K562 (cell line): ENCODE results near the gene SPESP1.

GRCh38 chr15:68279740-68280807 lies 2.5 kb downstream of the FEM1B start:
- RAMPAGE, long total RNA, result no peak
- RRBS, result no CpG with 5 or more reads among the region's 11 CpGs
PRO-cap:
- standard, result no peak
- CoPRO, capped RNA only, 2 experiments, result no peak in any of the 2 experiments
- CoPRO, capped and uncapped RNA, 2 experiments, result no peak in any of the 2 experiments
- CoPRO, uncapped RNA only, 2 experiments, result no peak in any of the 2 experiments
CAGE:
- cytosol, long polyA plus RNA, result no peak
- long polyA plus RNA, result no peak
- nucleolus, long total RNA, result no peak
- nucleus, long polyA plus RNA, result no peak

GRCh38 chr15:68479315-68479817 lies 47.4 kb upstream of the ITGA11 start:
- RAMPAGE, long total RNA, result no peak
- RRBS, result no CpG with 5 or more reads among the region's 14 CpGs
PRO-cap:
- standard, result no peak
- CoPRO, capped RNA only, 2 experiments, result no peak in any of the 2 experiments
- CoPRO, capped and uncapped RNA, 2 experiments, result no peak in any of the 2 experiments
- CoPRO, uncapped RNA only, 2 experiments, result no peak in any of the 2 experiments
CAGE:
- cytosol, long polyA plus RNA, result no peak
- long polyA plus RNA, result no peak
- nucleolus, long total RNA, result no peak
- nucleus, long polyA plus RNA, result no peak

- RAMPAGE, long total RNA, result no peak
- RRBS, result no CpG with 5 or more reads among the region's 8 CpGs
PRO-cap:
- standard, result no peak
- CoPRO, capped RNA only, 2 experiments, result no peak in any of the 2 experiments
- CoPRO, capped and uncapped RNA, 2 experiments, result no peak in any of the 2 experiments
- CoPRO, uncapped RNA only, 2 experiments, result no peak in any of the 2 experiments
CAGE:
- cytosol, long polyA plus RNA, result no peak
- long polyA plus RNA, result no peak
- nucleolus, long total RNA, result no peak
- nucleus, long polyA plus RNA, result no peak
These were observed 61.4 kb upstream of the CORO2B start for GRCh38 chr15:68517273-68517940.

GRCh38 chr15:68578079-68578796 lies 555 bp upstream of the CORO2B start:
- RAMPAGE, long total RNA, result no peak
- RRBS, result 46% methylated on average over 12 of the region's 58 CpGs
PRO-cap:
- standard, result no peak
- CoPRO, capped RNA only, 2 experiments, result no peak in any of the 2 experiments
- CoPRO, capped and uncapped RNA, 2 experiments, result no peak in any of the 2 experiments
- CoPRO, uncapped RNA only, 2 experiments, result no peak in any of the 2 experiments
CAGE:
- cytosol, long polyA plus RNA, result no peak
- long polyA plus RNA, result no peak
- nucleolus, long total RNA, result no peak
- nucleus, long polyA plus RNA, result no peak

- RAMPAGE, long total RNA, result no peak
- RRBS, result no CpG with 5 or more reads among the region's 6 CpGs
PRO-cap:
- standard, result no peak
- CoPRO, capped RNA only, 2 experiments, result no peak in any of the 2 experiments
- CoPRO, capped and uncapped RNA, 2 experiments, result no peak in any of the 2 experiments
- CoPRO, uncapped RNA only, 2 experiments, result no peak in any of the 2 experiments
CAGE:
- cytosol, long polyA plus RNA, result no peak
- long polyA plus RNA, result no peak
- nucleolus, long total RNA, result no peak
- nucleus, long polyA plus RNA, result no peak
These were observed 1.2 kb downstream of the CORO2B start for GRCh38 chr15:68579925-68580396.

DNA sequence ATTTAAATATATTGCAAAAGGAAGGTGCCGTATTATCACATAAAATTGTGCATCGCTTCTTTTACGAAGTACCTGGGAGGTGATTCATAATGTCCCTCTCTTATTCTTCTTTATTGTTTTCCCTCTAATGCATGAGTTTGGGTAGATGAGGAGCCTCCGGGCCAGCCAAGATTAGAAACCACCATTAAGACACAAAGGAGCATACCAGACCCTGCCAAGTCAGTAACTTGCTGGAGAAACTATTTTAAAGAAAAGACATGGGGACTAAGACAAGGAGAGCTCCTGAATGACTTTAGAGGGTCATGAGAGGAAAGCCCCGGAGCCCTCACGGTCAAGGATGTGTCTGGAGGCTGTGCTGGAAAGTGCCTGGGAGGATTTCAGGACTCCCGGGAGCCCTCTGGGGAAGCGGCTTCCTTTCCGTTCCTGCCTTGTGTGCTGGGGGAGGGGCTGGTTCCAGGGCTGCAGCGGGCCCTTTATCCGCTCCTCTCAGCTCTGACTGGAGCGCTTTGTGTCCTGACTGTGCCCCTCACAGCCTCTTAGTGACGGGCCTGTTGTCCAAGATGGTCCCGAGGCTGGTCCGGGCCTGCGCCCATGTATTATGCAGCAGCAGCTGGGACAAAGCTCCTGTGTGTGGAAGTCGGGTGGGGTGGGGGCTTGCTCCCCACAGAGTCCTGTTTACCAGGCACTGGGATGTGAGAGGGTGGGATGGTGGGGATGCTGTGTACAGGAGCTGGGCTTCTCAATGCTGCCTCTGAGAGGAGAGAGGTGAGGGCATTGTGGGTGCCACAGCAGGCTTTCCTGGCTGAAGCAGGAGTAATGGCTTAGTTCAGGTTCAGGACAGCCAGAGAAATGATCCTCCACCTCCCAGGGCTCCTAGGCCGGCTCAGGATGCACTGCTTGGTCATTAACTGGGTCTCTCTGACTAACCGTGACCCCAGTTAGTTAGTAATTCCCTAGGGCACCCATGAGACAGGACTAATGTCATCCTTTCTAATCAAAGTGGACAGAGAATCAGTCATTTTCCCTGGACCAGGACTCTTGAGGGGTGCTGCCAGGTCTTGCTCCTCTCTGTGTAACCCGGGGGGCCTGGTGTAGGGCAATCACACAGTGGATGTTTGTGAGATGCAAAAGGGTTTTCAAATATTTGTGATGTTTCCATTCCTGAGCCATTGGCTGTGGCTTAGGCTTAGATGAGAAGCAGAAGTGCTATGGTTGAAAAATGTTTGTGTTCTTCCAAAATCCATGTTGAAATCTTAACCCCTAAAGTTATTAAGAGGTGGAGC lies 35.9 kb downstream of the CORO2B start:
- RAMPAGE, long total RNA, result no peak
- RRBS, result 4% methylated on average over 3 of the region's 20 CpGs
PRO-cap:
- standard, result no peak
- CoPRO, capped RNA only, 2 experiments, result no peak in any of the 2 experiments
- CoPRO, capped and uncapped RNA, 2 experiments, result no peak in any of the 2 experiments
- CoPRO, uncapped RNA only, 2 experiments, result no peak in any of the 2 experiments
CAGE:
- cytosol, long polyA plus RNA, result no peak
- long polyA plus RNA, result no peak
- nucleolus, long total RNA, result no peak
- nucleus, long polyA plus RNA, result no peak

DNA sequence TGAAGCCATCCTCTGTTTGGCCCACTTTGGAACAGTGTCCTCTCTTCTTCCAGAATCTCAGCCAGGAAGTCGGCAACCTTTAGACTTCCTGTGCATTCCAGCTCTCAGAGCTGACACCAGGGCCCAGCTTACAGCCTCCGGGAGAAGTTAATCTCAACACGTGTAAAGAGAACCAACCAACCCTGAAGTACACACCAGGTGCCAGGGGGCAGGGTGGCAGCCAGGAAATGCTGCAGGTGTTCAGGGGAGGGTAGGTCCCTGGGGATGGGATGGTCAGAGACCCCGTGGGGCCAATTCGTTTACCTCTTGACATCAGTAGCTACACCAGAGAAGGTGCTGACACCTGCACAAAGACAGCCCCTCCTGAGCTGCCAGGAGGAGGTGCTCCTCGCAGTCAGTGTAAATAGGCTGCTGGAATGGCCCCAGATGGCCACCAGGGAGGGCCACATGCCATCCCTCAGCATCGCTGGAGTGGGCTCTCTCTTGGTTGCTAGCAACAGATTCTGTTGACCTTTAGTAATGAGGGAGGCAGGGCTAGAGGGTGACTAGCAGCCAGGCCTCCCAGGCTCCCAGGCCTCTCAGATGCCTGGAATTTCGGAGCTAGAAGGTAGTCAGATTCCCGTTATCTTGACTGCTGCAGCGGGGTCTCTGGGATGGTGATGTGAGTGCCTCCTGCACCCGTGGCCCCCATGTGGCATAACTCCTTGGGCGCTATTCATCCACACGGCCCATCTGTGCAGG lies 52.9 kb downstream of the CORO2B start:
- RAMPAGE, long total RNA, result no peak
- RRBS, result no CpG with 5 or more reads among the region's 13 CpGs
PRO-cap:
- standard, result no peak
- CoPRO, capped RNA only, 2 experiments, result no peak in any of the 2 experiments
- CoPRO, capped and uncapped RNA, 2 experiments, result no peak in any of the 2 experiments
- CoPRO, uncapped RNA only, 2 experiments, result no peak in any of the 2 experiments
CAGE:
- cytosol, long polyA plus RNA, result no peak
- long polyA plus RNA, result no peak
- nucleolus, long total RNA, result no peak
- nucleus, long polyA plus RNA, result no peak

GRCh38 chr15:68730640-68731540 lies 89.8 kb downstream of the ANP32A start:
- RAMPAGE, long total RNA, result no peak
- RRBS, result 25% methylated on average over 1 of the region's 13 CpGs
PRO-cap:
- standard, result no peak
- CoPRO, capped RNA only, 2 experiments, result no peak in any of the 2 experiments
- CoPRO, capped and uncapped RNA, 2 experiments, result no peak in any of the 2 experiments
- CoPRO, uncapped RNA only, 2 experiments, result no peak in any of the 2 experiments
CAGE:
- cytosol, long polyA plus RNA, result no peak
- long polyA plus RNA, result no peak
- nucleolus, long total RNA, result no peak
- nucleus, long polyA plus RNA, result no peak

DNA sequence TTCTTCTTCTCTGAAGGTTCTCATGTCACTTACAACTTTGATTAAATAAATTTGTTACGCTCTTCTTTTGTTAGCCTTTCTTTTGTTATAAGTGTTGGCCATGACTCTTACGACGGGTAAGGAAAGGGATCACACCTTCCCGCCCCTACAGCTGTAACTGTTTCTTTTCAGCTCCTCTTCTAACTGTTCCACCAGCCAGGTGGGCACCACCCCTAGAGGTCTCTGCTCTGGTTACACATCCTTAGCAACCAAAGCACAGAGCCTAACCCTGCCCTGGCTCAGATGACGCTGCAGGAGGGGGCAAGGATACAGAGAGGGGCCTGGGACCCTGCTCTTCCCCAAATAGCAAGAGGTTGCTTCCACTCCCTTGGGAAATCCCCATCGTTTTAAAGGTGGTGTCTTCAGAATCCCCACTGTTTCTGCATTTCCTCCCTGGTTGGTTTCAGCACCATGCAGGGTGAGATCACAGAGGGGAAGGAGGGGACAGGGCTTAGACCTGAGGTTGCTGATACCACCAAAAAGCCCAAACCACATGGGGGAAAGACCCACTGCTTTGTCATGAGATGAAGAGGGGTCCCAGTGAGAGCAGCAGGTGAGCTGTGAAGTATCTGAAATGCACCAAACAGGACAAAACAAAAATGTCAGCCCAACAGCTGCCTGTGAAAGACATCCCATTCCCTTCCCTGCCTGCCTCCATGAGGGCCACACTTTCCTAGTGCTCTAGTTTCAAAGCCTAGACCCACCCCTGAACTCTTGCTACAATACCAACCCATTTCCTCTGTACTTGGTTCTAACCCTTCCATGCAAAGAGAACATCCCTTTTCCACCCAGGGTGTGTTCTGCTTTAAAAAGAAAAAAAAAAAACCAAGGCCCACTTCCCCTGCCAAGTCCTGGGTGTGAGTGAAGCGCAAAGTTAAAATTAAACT lies 29.2 kb downstream of the ANP32A start:
- RAMPAGE, long total RNA, result no peak
- RRBS, result no CpG with 5 or more reads among the region's 7 CpGs
PRO-cap:
- standard, result no peak
- CoPRO, capped RNA only, 2 experiments, result no peak in any of the 2 experiments
- CoPRO, capped and uncapped RNA, 2 experiments, result no peak in any of the 2 experiments
- CoPRO, uncapped RNA only, 2 experiments, result no peak in any of the 2 experiments
CAGE:
- cytosol, long polyA plus RNA, result no peak
- long polyA plus RNA, result no peak
- nucleolus, long total RNA, result no peak
- nucleus, long polyA plus RNA, result no peak

GRCh38 chr15:68807963-68808585 lies 12.6 kb downstream of the ANP32A start:
- RAMPAGE, long total RNA, result no peak
- RRBS, result no CpG with 5 or more reads among the region's 5 CpGs
PRO-cap:
- standard, result no peak
- CoPRO, capped RNA only, 2 experiments, result no peak in any of the 2 experiments
- CoPRO, capped and uncapped RNA, 2 experiments, result no peak in any of the 2 experiments
- CoPRO, uncapped RNA only, 2 experiments, result no peak in any of the 2 experiments
CAGE:
- cytosol, long polyA plus RNA, result no peak
- long polyA plus RNA, result no peak
- nucleolus, long total RNA, result no peak
- nucleus, long polyA plus RNA, result no peak

- RAMPAGE, long total RNA, result no peak
- RRBS, result no CpG with 5 or more reads among the region's 19 CpGs
PRO-cap:
- standard, result no peak
- CoPRO, capped RNA only, 2 experiments, result no peak in any of the 2 experiments
- CoPRO, capped and uncapped RNA, 2 experiments, result peak in 1 of 2 experiments; most common minus-strand start chr15:68809357 (in 1)
- CoPRO, uncapped RNA only, 2 experiments, result peak in 2 of 2 experiments; most common minus-strand start chr15:68808709 (in 1)
CAGE:
- cytosol, long polyA plus RNA, result no peak
- long polyA plus RNA, result no peak
- nucleolus, long total RNA, result no peak
- nucleus, long polyA plus RNA, result no peak
These were observed 11.7 kb downstream of the ANP32A start for GRCh38 chr15:68808586-68809738.

DNA sequence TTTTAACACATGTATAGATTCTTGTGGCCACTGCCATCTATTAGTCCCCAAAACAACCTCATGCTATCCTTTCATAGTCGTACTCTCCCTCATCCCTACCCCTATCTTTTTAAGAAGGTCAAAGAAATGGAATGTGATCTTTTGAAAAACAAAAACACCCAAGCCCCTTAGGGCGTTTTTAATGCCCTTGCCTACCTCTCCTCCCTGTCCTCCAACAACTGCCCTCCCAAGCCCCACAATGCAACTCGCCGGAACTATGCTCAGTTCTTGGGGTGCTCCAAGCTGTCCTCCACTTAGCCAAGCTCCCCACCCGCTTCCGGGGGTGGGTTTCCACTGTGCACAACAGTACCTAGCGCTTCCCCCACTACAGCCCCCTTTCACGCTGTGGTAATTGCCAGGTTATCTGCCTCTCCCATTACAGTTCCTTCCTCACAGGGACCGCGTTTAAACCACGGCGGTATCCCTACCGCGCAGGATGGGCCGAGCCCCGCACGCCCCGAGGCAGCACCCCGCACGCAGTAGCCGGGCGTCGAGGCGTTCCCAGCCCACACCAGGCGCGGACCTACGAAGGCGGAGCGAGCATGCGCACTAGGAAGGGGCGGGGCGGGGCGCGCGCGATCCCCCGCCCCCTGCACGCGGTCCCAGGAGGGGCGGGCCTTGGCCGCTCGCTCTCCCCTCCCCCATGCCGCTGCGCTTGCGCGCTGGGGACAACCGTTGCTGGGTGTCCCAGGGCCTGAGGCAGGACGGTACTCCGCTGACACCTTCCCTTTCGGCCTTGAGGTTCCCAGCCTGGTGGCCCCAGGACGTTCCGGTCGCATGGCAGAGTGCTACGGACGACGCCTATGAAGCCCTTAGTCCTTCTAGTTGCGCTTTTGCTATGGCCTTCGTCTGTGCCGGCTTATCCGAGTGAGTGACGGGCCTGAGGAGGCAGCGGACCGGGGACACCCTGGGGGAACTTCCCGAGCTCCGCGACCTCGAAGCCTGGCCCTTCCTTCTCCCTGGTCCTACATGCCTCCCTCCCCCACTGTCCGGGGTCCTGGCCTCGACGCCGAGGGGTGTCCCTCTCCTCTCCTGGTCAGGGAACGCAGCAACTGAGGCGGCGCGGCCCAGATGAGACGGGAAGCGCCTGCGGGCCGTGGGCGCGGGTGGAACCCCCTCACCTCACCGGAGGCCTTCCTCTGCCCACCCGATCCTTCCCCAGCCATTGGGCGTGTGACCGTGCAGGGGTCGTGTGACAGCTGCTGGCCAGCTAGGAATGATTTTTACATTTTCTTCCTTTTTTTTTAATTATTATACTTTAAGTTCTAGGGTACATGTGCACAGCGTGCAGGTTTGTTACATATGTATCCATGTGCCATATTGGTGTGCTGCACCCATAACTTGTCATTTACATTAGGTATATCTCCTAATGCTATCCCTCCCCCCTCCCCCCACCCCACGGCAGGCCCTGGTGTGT lies at the start of gene SPESP1:
Gene SPESP1, plus strand, starts transcription at position 714 of the 1,456 bp plus-strand sequence.
- RAMPAGE, long total RNA, result no peak
- RRBS, result 66% methylated on average over 16 of the region's 88 CpGs
PRO-cap:
- standard, result no peak
- CoPRO, capped RNA only, 2 experiments, result no peak in any of the 2 experiments
- CoPRO, capped and uncapped RNA, 2 experiments, result no peak in any of the 2 experiments
- CoPRO, uncapped RNA only, 2 experiments, result no peak in any of the 2 experiments
CAGE:
- cytosol, long polyA plus RNA, result no peak
- long polyA plus RNA, result no peak
- nucleolus, long total RNA, result no peak
- nucleus, long polyA plus RNA, result no peak

DNA sequence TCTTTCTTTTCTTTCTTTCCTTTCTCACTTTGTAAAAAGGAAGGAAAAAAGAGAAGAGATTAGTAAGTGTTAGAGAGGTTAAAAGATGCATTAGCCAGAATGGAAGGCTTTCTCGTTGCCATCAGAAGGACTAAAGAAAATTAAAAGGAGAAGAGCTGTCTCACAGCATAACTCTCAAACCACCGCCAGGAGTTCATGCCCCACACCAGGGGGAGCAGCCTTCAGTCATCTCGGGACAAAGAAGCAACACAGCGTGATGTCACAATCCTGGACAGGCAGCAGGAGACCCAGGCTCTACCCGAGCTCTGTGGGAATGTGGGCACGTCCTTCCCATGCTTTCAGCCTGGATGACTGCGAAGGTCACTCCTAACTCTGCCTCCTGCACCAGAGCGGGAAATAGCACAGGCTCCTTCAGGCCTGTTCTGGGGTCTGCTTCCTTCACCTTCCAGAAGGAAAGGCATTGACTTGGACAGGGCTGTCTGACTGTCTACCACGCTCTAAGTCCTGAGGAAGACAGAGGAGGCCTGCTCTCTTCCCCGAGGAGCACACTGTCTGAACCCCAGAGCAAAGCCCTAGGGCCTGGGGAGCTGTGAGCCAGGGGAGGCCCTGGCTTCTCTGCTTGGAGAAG lies 31.3 kb downstream of the NOX5 start:
- RAMPAGE, long total RNA, result no peak
- RRBS, result no CpG with 5 or more reads among the region's 10 CpGs
PRO-cap:
- standard, result no peak
- CoPRO, capped RNA only, 2 experiments, result no peak in any of the 2 experiments
- CoPRO, capped and uncapped RNA, 2 experiments, result no peak in any of the 2 experiments
- CoPRO, uncapped RNA only, 2 experiments, result no peak in any of the 2 experiments
CAGE:
- cytosol, long polyA plus RNA, result no peak
- long polyA plus RNA, result no peak
- nucleolus, long total RNA, result no peak
- nucleus, long polyA plus RNA, result no peak

DNA sequence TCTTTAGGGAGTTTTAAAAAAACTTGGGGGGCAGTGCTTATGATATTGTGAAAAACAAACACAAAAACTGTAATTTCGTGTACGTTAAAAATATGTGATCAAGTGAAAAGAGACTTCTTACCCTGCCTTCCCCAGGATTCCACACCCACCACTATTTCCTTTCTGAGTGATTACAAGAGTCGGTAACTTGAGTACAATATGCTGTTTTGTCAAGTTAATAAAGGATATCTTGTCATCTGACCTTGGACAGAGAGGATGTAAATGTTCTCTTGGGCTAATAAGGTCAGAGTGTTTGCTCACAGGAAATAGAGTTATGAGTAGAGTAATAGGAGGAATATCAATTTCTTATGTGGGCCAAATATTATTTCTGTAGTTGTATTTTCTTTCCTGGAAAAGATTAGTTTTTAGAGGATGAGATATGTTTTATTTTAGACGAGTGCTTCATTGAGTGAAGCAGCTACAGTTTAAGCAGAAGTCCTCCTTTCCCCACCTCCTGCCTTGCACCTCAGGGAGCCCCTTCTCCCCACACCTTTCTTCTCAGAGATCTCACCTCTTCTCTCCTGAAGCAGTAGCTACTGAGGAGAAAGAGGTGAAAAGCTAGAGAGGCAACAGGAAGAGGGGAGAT lies 68.2 kb downstream of the NOX5 start:
- RAMPAGE, long total RNA, result no peak
- RRBS, result no CpG with 5 or more reads among the region's 4 CpGs
PRO-cap:
- standard, result no peak
- CoPRO, capped RNA only, 2 experiments, result no peak in any of the 2 experiments
- CoPRO, capped and uncapped RNA, 2 experiments, result no peak in any of the 2 experiments
- CoPRO, uncapped RNA only, 2 experiments, result no peak in any of the 2 experiments
CAGE:
- cytosol, long polyA plus RNA, result no peak
- long polyA plus RNA, result no peak
- nucleolus, long total RNA, result no peak
- nucleus, long polyA plus RNA, result no peak

DNA sequence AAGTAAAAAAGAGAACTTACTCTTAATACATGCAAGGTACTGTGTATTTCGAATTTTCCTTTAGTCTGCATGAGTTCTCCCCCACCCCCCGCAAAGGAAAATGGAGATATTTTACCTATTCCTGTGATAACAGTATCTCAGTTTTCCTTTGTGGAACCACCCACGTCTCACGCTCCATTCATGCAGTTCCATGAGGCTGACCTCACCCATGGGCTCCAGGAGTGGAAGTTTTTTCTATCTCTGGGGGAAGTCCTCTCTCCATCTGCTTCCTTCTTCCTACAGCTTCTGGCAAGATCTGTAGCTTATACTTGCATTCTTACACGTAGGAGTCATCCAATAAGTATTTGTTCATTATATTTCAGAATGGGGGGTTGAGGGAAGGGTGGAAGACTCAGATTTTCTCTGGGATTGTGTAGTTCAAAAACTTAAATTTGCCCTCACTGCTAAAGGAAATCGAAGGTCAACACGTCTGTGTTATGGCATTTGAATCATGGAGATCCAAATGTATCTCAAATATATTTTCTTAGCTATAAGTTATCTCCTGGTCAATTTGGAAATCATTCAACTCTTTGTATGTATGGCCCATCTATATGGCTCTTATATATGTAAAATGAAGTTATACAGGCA lies 5.7 kb upstream of the GLCE start:
- RAMPAGE, long total RNA, result no peak
- RRBS, result no CpG with 5 or more reads among the region's 7 CpGs
PRO-cap:
- standard, result no peak
- CoPRO, capped RNA only, 2 experiments, result no peak in any of the 2 experiments
- CoPRO, capped and uncapped RNA, 2 experiments, result no peak in any of the 2 experiments
- CoPRO, uncapped RNA only, 2 experiments, result no peak in any of the 2 experiments
CAGE:
- cytosol, long polyA plus RNA, result no peak
- long polyA plus RNA, result no peak
- nucleolus, long total RNA, result no peak
- nucleus, long polyA plus RNA, result no peak

DNA sequence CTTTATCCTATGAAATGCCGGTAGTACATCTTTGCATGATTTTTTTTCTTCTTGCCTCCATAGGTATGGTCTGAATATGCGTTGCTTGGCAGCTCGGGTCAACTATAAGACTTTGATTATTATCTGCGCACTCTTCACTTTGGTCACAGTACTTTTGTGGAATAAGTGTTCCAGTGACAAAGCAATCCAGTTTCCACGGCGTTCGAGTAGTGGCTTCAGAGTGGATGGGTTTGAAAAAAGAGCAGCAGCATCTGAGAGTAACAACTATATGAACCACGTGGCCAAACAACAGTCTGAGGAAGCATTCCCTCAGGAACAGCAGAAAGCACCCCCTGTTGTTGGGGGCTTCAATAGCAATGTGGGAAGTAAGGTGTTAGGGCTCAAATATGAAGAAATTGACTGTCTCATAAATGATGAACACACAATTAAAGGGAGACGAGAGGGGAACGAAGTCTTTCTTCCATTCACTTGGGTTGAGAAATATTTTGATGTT lies 42.9 kb upstream of the PAQR5 start:
- RAMPAGE, long total RNA, result no peak
- RRBS, result no CpG with 5 or more reads among the region's 10 CpGs
PRO-cap:
- standard, result no peak
- CoPRO, capped RNA only, 2 experiments, result no peak in any of the 2 experiments
- CoPRO, capped and uncapped RNA, 2 experiments, result no peak in any of the 2 experiments
- CoPRO, uncapped RNA only, 2 experiments, result no peak in any of the 2 experiments
CAGE:
- cytosol, long polyA plus RNA, result no peak
- long polyA plus RNA, result no peak
- nucleolus, long total RNA, result no peak
- nucleus, long polyA plus RNA, result no peak